Gallbladder (tissue), 1 donor: ENCODE data around the genes LRRC8C, TGFBR3, EVI5 and RPL5.

- PRO-cap: no peak
Measured at GRCh38 chr1:89277608-89278133, 5.0 kb upstream of the GBP5 start.

GRCh38 chr1:89311793-89312238, 39.2 kb upstream of the GBP5 start:
- PRO-cap: no peak

DNA sequence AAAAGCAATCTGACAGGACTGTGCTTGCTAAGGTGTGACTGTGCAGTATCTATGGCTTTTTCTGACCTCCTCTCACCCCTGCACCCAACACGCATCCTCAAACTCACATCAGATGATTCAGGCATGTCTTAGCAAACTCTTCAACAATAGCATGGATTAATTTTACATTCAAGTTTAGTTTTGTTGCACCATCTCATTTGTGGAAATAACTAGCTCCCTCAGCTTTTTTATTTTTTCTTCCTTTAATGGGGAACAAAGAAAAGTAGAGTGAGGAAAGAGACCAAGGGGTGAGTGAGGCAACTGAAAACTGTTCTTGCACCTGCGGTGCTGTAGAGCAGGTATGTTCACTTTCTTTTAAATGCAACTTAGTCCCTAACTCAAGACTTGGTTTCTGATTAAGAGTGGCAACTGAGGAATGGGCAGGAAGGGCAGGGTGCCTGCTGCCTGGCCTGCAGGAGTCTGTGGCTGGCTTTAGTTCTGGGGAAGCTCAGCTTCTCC, 71.3 kb upstream of the LRRC8B start:
- PRO-cap: no peak

GRCh38 chr1:89582568-89583164, 50.3 kb upstream of the LRRC8C start:
- PRO-cap: no peak

GRCh38 chr1:89632275-89632840, 562 bp upstream of the LRRC8C start:
- PRO-cap: unidirectional peak, plus-strand start at chr1:89632724

- PRO-cap: bidirectional peak, plus-strand start at chr1:89633127, minus-strand start at chr1:89632896; bidirectional peak, plus-strand start at chr1:89633542, minus-strand start at chr1:89633487
Measured at GRCh38 chr1:89632841-89633869, at the start of gene LRRC8C. TSS of gene LRRC8C (plus strand) at chr1:89633120.

DNA sequence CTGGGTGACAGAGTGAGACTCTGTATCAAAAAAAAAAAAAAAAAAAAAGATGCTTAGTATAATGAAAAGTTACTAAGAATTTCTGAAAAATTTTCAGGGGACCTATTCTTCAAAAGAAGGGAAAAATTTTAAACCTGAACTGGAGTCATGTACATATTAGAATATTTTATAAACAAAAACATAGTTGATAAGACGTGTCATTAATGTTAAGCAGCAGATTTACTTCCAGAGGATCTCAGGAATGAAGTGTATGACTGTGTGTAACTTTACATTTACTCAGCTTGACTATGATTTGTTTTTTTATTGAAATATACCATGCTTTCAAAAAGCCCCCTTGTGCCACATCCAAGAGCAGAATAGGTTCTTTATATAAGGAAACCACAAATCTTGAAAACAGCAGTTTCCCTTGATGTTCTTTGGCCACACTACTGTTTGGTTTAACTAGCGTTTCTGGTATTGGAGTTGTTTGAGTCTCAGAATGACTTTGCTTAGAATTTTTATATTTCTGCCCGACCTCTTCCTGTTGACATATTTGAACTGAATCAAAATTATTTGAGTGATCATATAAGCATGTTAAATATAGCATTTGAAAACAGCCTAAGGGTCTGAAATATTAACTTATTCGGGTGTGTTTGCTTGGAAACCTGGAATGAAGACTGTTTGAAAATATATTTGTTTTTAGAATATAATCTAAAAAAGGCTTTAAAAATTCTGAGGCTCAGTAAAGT, 25.0 kb downstream of the LRRC8C start:
- PRO-cap: no peak

GRCh38 chr1:89822776-89823359, 2.0 kb downstream of the LRRC8D start:
- PRO-cap: no peak

DNA sequence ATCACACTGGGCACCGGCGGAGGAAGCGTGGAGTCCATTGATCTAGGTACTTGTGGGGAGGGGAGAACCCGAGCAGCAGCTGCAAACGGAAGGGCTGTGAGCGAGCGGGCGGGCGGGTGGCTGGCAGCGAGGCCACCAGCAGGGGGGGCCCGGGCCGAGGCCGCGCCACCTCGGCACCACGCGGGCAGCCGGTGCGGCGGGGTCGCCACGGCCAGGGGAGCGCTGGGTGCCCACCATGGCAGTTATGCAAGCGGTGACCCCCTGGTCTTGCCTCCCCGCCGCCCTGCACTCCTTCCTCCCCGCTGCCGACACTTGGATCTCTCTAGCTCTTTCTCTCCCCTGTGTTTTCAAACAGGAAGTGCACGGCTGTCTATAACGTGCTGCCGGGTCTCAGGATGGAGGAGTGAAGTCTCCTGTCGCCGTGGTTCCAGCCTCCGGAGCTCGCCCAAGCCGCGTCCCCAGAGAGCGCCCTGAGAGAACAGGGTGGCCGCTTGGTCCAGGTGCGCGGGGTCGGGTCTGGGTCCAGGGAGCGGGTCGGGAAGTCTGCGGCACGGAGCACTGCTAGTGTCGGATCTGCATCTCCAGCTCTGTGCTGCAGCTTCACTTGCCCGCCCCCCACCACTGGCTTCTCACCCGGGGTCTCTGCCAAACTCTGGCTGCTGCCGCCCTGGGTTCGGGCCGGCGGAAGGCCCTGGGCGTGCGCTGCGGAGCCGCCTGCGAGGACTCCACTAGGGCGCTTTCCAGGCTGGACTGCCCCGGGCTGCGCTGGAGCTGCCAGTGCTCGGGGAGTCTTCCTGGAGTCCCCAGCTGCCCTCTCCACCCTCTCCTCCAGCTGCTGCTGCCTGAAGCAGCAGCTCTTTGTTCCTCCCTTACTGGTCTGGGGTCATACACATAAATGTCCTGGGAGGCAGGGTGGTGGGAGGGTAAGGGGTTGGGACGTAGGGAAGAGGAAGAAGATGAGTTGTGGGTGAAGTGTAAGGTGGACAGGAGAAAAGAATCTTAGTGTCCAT, 22.8 kb downstream of the LRRC8D start:
- PRO-cap: unidirectional peak, plus-strand start at position 187 of the sequence

GRCh38 chr1:89852663-89853458, 32.0 kb downstream of the LRRC8D start:
- PRO-cap: no peak

DNA sequence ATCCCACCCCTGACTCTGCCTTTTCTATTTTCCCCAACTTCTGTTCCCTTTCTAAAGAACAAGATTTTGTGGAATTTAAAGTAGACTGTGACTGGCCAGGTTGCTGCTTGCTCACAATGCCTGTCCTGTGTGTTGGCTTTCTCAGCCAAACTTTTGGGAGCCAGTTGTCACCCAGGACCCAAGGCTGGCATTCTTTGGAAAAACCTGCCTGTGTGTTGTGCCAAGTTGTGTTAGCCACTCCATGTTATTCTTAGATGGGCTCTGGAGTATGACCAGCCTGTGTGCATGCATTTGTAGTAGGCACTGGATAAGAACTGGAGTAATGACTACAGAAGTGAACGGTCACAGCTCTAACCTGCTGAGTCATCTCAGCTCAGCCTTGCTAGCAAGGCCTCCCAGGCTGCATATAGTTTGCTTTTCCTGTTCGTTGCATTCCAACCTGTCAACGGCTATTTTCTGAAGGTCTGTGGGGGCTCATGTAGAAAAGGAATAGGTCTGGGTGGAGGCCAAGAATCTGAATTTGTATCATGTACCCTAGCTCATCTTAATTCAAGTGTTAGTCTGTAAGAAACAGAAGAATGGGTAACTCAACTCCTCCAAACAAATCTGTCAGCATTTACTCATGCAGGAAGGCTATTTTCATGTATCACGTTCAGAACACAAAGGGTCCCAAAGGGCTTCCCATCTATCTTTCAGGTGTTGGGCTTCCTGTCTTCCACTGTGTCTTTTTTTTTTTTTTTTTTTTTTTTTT, 85.8 kb downstream of the LRRC8D start:
- PRO-cap: no peak

- PRO-cap: no peak
Measured at GRCh38 chr1:90717865-90718467, 864 bp upstream of the BARHL2 start.

- PRO-cap: no peak
Measured at GRCh38 chr1:91591260-91591714, 90.6 kb downstream of the CDC7 start.

- PRO-cap: no peak
Measured at GRCh38 chr1:91680394-91681112, 179.9 kb downstream of the CDC7 start.

GRCh38 chr1:91699472-91699985, 186.4 kb downstream of the TGFBR3 start:
- PRO-cap: no peak

DNA sequence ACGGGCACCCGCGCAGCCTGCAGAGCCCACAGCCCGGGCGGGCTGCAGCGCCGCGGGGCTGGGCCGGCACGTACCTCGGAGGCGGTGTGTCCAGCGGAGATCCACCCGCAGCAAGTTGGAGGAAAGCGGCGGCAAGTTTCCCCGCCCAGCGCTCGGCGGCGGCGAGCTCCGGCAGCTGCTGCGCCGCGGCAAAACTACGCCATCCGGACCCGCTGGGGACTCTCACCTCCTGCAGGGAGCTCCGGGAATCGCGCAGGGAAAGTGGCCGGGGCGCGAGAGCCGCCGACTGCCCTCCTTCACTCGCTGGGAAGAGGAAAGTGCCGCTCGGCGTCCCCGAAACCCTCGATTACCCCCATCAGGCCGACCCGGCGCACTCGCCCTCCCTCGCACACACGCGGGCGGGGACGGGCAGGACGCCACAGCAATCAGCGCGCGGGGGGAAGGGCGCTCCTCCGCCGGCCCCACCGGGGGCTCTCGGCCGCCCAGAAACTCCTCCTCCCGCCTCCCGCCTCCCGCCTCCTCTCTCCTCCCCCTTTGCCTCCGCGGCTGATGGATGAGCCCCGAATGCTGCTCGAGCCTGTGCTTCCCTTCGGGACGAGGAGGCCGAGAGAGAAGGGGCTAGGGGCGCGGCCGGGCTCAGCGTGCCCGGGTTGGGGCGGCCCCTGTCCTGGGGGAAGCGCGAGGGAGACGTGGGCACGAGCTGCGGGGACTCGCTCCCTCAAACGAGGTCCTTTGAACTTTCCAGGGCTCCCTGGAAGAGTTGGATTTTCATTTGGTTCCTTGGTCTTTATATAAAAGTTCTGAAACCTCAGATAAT, at the start of gene TGFBR3:
TSS of gene TGFBR3 (minus strand) at position 348 of the 817 bp plus-strand sequence.
- PRO-cap: bidirectional peak, plus-strand start at position 537 of the sequence, minus-strand start at position 348 of the sequence

GRCh38 chr1:92784495-92785238, at the start of gene EVI5:
TSS of gene EVI5 (minus strand) at chr1:92785108.
- PRO-cap: bidirectional peak, plus-strand start at chr1:92784871, minus-strand start at chr1:92784818; bidirectional peak, plus-strand start at chr1:92785158, minus-strand start at chr1:92785108

- PRO-cap: bidirectional peak, plus-strand start at chr1:92785368, minus-strand start at chr1:92785312
Measured at GRCh38 chr1:92785239-92785733, 378 bp upstream of the EVI5 start.

- PRO-cap: no peak
Measured at GRCh38 chr1:92785734-92785853, 686 bp upstream of the EVI5 start.

DNA sequence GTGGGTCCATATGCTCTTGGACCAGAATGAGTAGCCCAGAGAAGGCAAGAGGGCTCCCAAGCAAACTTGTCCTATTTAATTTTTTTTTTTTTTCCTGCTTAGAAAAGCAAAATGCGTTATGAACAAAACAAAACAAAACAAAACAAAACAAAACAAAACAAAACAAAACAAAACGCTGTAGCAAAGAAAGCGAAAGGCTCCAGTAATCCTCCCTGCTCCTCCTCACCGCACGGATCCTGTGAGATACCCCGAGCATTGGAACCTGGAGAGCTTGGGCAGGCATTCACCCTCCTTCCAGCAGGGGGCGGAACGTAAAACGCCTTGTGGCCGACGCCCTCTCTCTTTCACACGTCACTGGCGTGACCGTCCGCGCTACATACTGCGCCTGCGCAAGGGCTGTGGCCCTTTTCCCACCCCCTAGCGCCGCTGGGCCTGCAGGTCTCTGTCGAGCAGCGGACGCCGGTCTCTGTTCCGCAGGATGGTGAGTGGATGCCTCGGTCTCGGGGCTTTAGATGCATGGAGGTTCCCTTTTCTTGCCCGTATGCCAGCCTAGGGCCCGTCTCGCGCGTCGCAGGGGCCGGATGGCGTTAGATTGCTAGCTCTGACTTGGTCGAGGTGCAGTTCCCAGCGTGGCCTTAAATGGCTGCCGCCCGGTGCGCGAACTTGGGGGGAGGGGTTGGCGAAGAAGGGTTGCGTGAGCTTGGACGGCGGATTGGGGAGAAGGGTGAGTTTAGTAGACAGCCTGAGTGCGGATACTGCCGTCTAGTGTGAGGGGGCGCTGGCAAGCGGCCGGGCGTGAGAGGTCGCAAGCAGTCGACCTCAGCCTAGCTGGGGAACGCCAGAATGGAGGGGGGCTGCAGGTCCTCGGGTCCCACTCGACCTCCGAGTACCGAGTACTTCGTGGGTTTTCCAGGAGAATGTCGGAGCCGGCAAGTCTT, at the start of gene RPL5:
TSS of gene RPL5 (plus strand) at position 404 of the 938 bp plus-strand sequence.
- PRO-cap: bidirectional peak, plus-strand start at position 437 of the sequence, minus-strand start at position 238 of the sequence